ENCODE data around the genes SEMA3A and DMTF1.

- RRBS, result no CpG with 5 or more reads among the region's 8 CpGs
Measured at GRCh38 chr7:82950786-82951271, 211.9 kb downstream of the PCLO start.

GRCh38 chr7:82955583-82956192, 207.0 kb downstream of the PCLO start:
- RRBS, result no CpG with 5 or more reads among the region's 11 CpGs

DNA sequence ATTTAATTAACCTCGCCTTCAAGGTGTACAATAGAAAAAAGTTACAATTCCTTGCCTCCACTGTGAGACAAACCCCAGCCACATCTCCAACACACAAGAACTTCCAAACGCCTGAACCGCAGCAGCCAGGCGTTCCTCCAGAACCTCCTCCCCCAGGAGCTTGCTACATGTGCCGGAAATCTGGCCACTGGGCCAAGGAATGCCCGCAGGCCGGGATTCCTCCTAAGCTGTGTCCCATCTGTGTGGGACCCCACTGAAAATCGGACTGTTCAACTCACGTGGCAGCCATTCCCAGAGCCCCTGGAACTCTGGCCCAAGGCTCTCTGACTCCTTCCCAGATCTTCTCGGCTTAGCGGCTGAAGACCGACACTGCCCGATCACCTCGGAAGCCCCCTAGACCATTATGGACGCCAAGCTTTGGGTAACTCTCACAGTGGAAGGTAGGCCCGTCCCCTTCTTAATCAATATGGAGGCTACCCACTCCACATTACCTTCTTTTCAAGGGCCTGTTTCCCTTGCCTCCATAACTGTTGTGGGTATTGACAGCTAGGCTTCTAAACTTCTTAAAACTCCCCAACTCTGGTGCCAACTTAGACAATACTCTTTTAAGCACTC, 187.1 kb downstream of the SEMA3E start:
- RRBS, result no CpG with 5 or more reads among the region's 16 CpGs

GRCh38 chr7:84194406-84195486, at the start of gene SEMA3A:
SEMA3A (minus strand) TSS chr7:84194789.
- RRBS, result 4% methylated on average over 2 of the region's 18 CpGs

- RRBS, result no CpG with 5 or more reads among the region's 6 CpGs
Measured at GRCh38 chr7:85106409-85107181, 80.3 kb downstream of the SEMA3D start.

GRCh38 chr7:87152203-87153060, at the start of gene DMTF1:
DMTF1 (plus strand) TSS chr7:87152453.
- RRBS, result 2% methylated on average over 46 of the region's 73 CpGs

DNA sequence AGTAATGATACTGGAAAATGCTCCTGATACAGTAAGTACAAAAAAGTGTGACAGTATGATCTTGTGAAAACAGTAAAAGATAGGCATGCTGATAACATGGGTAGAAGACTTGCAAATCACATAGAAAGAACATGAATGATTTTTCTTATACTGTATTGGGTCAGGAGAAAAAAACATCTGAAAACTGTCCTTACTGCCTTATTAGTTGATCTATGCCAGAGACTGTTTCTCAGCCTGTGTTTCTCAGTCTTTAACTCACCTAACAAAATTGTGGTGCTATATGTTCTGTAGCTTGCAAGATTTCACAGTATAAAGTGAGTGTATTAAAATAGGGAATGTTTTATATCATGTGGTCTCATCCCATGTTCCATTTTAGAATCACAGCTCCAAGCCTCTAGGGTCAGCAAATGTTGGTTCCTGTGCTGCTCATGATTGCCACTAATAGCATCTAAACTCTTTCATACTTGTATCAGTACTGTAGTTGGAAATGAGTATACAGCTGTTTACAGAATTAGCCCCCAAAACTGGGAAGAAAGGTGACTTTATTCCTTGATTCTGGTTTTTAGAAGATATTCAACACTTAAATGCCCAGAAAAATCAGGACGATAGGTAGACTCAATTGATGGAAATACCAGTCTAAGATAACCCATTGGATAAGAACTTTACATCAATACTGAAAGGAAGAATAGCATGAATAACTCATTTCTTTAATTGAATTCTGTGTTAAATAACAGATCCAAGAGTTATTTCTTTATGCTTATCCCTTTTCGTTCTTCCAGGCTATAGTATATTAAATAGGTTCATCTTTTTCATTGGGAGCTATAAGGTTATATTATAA, 4.9 kb downstream of the DMTF1 start:
- RRBS, result no CpG with 5 or more reads among the region's 2 CpGs

DNA sequence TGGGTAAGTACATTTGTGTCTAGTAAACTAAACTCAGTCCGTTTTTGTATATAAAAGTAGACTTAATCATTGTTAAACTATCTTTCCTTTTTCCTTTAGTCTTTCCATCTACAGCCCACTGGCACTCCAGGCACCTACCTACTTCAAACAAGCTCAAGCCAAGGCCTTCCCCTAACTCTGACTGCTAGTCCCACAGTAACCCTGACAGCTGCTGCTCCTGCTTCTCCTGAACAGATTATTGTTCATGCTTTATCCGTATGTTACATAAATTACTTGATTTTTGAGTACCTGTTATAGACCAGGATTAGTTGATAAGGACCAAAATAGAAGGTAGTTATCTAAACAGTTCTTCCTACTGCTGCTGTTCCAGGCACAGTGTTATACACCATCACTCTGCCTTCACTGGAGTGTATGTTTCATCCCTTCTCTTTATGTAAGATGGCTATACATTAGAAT, 26.4 kb downstream of the TMEM243 start:
- RRBS, result no CpG with 5 or more reads among the region's 2 CpGs

DNA sequence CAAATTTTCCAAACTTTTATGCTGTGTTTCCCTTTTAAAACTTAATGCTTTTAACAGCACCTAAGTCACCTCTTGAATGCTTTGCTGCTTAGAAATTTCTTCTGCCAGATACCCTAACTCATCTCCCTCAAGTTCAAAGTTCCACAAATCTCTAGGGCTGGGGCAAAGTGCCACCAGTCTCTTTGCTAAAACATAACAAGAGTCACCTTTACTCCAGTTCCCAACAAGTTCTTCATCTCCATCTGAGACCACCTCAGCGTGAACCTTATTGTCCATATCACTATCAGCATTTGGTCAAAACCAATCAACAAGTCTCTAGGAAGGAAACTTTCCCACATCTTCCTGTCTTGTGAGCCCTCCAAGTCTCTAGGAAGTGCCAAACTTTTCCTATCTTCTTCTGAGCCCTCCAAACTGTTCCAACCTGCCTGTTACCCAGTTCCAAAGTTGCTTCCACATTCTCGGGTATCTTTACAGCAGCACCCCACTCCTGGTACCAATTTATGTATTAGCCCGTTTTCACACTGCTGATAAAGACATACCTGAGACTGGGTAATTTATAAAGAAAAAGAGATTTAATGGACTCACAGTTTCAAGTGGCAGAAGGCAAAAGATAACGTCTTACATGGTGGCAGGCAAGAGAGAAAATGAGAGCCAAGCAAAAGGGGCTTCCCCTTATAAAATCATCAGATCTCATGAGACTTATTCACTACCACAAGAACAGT, 13.9 kb downstream of the TMEM243 start:
- RRBS, result no CpG with 5 or more reads among the region's 4 CpGs

DNA sequence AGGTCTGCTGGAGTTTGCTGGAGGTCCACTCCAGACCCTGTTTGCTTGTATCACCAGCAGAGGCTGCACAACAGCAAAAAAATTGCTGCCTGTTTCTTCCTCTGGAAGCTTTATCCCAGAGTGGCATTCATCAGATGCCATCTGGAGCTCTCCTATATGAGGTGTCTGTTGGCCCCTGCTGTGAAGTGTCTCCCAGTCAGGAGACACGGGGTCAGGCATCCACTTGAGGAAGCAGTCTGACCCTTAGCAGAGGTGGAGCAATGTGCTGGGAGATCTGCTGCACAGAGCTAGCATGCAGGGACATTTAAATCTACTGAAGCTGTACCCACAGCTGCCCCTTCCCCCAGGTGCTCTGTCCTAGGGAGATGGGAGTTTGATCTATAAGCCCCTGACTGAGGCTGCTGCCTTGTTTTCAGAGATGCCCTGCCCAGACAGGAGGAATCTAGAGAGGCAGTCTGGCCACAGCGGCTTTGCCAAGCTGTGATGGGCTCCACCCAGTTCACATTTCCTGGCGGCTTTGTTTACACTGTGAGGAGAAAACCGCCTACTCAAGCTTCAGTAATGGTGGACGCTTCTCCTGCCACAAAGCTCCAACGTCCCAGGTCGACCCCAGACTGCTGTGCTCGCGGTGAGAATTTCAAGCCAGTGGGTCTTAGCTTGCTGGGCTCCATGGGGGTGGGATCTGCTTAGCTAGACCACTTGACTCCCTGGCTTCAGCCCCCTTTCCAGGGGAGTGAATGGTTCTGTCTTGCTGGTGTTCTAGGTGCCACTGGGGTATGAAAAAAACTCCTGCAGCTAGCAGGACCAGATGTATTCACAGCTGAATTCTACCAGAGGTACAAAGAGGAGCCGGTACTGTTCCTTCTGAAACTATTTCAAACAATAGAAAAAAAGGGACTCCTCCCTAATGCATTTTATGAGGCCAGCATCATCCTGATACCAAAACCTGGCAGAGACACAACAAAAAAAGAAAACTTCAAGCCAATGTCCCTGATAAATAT, 26.4 kb upstream of the CROT start:
- RRBS, result no CpG with 5 or more reads among the region's 10 CpGs

- RRBS, result 1% methylated on average over 17 of the region's 27 CpGs
Measured at GRCh38 chr7:87875619-87876007, 547 bp downstream of the SLC25A40 start.

DNA sequence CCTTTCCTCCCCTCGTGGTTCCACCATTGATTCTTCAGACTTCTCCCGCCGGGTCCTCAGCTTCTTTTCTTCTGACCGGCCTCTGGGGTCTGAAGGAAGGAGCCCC, 375 bp downstream of the DBF4 start:
- RRBS, result 4% methylated on average over 1 of the region's 4 CpGs

DNA sequence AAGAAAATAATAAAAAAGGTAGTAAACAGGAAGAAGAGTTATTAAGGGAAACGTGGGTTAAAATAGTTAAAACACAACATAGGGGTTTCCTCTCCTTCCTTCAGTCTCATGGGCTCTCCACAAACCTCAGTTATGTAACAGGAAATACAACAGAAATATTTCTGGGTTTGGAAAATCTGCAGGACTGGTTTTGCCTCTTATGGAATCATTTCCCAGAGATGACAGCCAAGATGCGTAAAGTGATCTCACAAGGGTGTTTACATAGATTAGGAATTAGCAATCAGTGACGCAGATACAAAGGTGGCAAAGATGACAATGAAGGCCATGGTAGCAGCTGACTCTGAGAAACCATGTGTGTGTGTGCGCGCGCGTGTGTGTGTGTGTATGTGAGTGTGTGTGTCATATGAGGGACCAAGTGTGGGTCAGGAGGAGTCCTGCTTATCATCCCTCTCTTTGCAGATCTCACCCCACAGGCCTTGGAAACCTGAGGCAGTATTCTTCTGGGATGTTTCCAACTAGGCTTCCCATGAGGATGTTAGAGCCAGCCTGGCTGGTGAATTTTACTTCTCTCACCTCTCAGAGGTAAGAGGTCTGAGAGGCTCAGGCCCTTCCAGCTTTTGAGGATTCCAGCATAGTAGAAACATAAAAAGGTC, 14.8 kb downstream of the STEAP4 start:
- RRBS, result no CpG with 5 or more reads among the region's 7 CpGs

- RRBS, result no CpG with 5 or more reads among the region's 6 CpGs
Measured at GRCh38 chr7:88361272-88361650, 54.6 kb upstream of the STEAP4 start.

- RRBS, result no CpG with 5 or more reads among the region's 23 CpGs
Measured at GRCh38 chr7:90345219-90346389, 912 bp upstream of the GTPBP10 start.

GRCh38 chr7:90347602-90348143, 1.2 kb downstream of the GTPBP10 start:
- RRBS, result no CpG with 5 or more reads among the region's 6 CpGs

- RRBS, result no CpG with 5 or more reads among the region's 8 CpGs
Measured at GRCh38 chr7:90696370-90697265, 100.5 kb downstream of the CDK14 start.

DNA sequence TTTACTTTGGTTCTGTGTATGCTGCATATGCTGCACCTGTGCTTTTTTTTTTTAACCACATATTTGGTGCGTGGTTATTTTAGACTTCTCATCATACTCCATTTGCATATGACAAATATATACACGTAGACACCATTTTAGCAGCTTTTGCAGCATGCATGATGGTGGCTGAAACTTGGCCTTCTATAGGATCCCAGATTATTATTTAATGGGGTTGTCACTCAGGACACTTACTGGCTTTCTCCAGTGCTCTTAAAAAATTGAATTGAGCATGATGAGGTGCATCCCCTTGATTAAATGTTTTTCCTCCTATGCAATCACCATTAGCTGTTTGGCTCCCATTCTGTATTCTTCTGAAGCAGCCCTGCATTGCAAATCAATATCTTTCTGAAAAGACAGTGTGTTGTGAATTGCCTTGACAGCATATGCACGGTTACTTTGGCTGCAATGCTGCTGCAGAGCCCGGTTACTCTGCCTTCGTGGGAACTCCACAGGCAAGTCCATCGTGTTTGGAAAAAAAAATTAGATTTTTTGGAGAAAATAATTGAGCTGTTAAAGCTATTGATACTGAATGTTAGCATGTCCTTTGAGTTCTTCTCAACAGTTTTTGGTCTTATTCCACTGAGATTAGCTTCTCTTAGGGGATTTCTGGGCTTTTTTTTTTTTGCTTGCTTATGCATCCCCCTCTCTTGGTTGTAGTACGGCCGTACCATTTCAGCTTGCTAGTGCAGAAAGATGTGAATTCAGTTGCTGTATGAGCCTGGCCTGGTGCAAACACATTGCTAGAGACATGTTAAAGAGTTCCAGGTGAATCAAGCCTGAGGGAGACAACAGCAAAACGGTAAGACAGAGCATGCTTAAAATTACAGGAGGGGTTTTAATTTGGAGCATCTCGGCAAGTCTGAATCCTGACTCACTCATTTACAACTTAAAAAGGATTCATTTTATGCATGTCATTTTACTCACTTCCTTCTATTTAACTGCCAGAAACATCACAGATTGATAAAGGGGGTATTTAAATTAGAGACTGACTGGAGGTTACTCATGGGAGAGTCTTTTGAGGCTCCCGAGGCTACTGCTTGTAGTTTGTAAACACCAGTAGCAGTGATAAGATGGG, 113.4 kb downstream of the CDK14 start:
- RRBS, result no CpG with 5 or more reads among the region's 11 CpGs